Occipital lobe (tissue), 2 donors: ENCODE results near the genes FKBP9 and DPY19L1.

- RAMPAGE, long total RNA = no peak
Measured at GRCh38 chr7:32728374-32729342, 162.9 kb downstream of the KBTBD2 start.

DNA sequence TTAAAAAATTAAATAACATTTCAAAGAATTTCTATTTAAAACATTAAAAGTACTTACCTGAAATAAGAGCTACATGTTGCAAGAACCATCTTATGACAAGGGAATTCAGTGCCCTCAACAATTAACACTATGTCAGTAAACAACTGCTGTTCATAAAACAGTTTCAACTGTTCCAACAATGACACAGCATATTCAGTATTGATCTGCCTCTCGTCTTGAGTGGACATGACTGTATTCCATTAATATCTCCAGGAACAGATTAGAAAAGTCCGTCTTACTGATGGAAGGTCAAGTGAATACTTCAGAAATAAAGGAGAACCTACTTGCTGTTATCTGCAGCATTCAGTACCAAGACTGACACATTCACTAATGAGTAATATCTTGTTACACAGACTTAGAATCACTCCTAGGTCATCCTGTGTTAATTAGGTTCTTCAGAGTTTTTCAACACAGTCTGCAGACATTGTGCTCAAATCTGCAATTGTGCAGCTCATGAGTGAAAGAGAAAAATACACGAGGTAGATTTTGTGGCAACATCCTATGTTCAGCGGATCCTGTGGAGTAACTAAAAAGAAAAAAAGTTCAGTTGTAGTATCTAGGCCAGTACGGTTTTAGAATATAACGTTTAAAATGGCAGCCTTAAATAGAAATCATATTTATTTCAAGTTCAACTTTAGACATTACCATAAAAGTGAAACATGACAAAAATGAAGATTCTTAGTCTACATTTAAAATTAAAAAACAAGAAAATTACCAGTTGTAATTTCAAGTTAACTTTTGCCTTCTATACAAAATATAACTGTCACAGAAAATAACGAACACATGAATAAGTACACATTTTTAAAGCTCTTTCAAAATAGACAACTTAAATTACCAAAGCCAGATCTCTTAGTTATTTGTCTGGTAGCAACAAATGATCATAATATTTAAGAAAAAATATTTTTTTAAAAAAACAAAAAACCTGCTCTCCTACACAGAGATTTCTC lies 11.9 kb downstream of the KBTBD2 start:
- RAMPAGE, long total RNA = no peak

- RAMPAGE, long total RNA = no peak
Measured at GRCh38 chr7:32889844-32890405, 1.6 kb downstream of the KBTBD2 start.

GRCh38 chr7:32892956-32893259 lies 1.3 kb upstream of the KBTBD2 start:
- RAMPAGE, long total RNA = no peak

DNA sequence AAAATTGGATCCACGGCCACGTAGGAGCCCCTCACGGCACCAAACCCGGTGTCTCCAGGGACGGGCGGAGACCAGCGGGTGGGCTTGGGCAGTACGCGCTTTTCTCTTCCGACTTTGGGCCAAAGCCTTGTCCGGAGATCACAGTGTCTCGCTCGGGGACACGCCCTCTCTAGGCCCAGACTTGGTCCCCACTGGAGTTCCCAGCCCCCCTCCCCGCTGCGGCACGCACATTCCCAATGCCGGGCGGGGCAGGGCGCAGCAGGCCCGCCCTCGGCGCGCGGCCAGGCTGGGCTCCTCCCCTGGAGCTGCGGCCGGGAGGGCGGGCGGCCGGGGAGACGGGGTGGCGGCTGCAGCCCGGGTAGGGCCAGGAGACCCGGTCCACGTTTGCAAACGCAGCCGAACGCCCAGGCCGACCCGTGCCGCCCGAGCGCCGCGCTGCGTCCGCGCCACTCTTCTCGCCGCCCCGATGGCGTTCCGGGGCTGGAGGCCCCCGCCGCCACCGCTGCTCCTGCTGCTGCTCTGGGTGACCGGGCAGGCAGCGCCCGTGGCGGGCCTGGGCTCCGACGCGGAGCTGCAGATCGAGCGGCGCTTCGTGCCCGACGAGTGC lies at the start of gene FKBP9:
Gene FKBP9 (plus strand): TSS at position 333 of the 607 bp plus-strand sequence.
- RAMPAGE, long total RNA = no peak

DNA sequence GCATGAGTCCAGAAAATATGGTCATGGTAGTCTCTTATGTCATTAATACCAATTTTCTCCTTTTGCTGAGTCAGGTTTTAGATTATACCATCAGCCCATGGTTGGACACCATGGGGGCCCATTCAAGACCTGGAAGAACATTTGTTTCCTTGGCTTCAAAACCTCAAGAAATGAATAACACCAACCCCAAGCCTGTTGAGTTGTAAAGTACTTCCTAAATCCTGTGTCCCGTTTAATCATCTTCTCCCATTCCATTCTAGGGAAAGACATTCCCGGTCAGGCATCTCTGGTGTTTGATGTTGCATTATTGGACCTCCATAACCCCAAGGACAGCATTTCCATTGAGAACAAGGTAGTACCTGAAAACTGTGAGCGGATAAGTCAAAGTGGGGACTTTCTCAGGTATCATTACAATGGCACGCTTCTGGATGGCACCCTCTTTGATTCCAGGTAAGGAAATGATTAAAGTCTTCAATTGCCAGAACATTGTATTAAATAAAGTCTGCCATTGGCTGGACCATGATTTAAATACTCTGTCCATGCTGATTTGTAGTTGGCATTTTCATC lies 22.9 kb downstream of the FKBP9 start:
- RAMPAGE, long total RNA = no peak

- RAMPAGE, long total RNA = no peak
Measured at GRCh38 chr7:32997957-32998975, 41.0 kb downstream of the FKBP9 start.

DNA sequence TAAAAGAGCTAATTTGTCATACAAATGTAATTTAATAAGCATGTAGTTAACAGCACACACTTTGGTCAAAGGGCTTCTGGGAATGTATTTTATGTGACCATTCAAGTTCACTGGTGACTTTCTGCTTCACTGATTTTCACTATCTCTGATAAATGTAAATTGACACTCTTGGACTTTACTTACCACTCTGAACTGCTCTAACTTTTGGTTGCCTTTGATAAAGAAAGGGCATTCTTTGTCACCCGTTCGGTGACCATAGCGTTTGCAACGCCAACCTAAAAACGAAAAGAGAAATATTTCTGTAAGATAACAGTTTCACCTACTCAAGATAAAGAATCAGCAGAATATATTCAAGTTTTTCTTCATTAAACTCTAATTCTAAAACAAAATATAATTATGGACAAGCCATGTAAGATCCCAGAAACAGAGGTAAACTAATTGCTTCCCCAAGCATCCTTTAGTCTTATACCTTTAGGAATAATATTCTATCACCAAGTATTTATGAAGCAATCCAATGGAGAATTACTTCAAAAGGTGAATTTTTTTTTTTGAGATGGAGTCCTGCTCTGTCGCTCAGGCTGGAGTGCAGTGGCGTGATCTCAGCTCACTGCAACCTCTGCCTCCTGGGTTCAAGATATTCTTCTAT lies 12.0 kb downstream of the RP9 start:
- RAMPAGE, long total RNA = no peak

GRCh38 chr7:33814858-33815230 lies 90.5 kb upstream of the BMPER start:
- RAMPAGE, long total RNA = no peak

DNA sequence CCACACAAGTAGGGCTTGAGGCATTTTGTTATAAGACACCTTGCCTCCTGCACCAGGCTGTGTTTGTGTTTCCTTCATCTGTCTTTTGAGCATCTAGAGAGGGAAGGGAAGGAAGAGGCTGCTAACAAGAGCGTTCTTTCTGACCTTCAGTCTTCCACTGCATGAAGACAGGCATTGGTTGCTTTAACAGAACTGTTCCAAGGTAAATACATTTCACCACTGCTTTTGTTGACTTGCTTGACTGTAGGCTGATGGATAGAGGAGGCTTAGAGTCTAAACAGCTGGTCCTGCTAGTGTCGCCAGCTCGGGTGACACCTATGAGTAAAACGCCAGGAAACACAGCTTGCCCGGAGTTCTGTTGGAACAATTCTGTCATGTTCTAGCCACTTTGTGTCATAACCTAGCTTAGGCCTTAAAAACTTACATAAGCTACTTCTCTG lies 252.9 kb downstream of the BMPER start:
- RAMPAGE, long total RNA = no peak

DNA sequence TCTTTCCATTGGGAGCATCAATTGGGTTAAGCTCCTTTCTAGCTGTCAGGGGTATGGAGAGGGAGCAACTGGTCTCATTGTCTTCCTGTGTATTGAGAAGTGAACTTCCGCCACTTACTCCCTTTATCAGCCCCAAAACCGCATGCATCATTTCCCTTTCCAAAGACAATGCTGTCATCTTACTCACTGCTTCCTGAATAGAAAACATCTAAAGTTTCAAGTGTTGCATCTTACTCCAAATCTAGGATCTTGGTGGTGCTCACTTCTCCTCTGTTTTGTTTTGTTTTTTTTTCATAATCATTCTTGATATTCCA lies 371.7 kb downstream of the BMPER start:
- RAMPAGE, long total RNA = no peak

DNA sequence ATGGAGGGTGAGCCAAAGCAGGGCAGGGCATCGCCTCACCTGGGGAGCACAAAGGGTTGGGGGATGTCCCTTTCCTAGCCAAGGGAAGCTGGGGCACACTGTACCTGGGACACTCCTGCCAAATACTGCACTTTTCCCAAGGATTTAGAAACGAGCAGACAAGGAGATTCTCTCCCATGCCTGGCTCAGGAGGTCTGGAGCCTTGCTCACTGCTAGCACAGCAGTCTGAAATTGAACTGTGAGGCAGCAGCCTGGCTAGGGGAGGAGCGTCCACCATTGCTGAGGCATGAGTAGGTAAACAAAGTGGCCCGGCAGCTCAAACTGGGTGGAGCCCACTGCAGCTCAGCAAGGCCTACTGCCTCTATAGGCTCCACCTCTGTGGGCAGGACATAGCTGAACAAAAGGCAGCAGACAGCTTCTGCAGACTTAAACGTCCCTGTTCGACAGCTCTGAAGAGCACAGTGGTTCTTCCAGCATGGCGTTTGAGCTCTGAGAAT lies 156.1 kb downstream of the NPSR1 start:
- RAMPAGE, long total RNA = no peak

GRCh38 chr7:34966048-34966587 lies 71.2 kb downstream of the DPY19L1 start:
- RAMPAGE, long total RNA = no peak

DNA sequence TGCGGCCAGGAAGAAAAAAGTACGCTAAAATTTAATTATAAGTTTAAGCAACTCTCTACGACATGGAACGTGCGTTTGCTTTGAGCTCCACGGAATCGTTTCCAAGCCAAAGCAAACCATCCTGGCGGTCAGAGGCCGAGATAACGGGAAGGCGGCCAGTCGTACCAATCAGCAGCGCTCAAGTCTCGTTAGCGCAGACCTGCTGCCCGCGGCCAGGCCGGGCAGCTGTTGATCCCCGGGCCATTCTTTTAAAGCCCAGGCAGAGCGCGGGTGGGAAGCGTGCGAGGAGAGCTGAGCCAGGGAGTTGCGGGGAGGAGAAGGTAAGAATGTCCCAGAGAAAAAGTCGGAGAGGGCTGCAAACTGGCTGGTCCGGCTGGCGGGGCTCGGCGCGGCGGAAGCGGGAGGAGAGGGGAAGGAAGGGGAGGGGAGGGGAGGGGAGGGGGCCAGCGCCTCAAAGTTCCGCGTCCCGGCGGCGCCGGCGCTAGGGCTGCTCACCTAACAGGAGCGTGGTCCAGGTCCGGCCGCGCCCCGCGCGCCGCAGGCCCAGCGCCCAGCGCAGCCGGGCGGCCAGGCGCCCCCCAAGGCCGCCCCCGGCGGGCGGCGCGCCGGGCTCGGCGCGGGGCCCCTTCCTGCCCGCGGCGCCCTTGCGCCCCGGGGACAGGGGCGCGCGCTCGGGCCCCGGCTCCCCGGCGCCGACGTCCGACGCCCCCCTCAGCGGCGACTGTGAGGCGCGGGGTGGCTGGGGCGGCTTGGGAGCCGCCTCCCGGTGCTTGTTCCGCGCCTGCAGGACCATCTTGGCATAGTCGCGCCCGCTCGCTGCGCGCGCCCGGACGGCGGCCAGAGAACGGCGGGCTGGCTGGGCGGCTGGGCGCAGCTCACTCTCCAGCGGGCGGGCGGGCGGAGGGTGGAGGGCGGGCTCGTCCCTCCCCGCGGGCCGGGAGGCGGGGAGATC lies at the start of gene DPY19L1:
Gene DPY19L1 (minus strand): TSS at position 884 of the 952 bp plus-strand sequence.
- RAMPAGE, long total RNA = no peak

DNA sequence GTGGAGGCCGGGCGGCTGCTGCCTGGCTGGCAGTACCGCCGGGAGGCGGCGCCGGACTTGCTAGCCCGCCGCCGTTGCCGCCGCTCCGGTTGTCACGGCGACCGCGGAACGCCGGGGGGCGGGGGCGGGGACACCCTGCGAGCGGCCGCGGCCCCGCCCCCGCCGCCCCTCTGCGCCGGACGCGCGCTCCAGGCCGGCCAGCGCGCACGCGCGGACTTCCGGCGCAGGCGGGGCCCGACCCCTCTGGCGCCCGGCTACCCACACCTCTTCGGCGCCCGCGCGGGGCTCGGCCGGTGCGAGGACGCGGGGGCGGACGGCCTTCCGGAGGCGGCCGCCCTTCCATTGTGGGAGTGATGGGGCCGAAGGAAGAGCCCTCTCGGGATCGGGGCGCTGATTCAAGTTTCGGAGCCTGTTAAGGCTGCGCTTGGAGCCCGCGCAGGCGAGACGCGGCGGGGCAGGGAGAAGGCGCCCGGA lies 306 bp upstream of the DPY19L1 start:
- RAMPAGE, long total RNA = no peak

GRCh38 chr7:35250945-35251364 lies 2.9 kb downstream of the TBX20 start:
- RAMPAGE, long total RNA = no peak

GRCh38 chr7:35313673-35313882 lies 59.7 kb upstream of the TBX20 start:
- RAMPAGE, long total RNA = no peak

DNA sequence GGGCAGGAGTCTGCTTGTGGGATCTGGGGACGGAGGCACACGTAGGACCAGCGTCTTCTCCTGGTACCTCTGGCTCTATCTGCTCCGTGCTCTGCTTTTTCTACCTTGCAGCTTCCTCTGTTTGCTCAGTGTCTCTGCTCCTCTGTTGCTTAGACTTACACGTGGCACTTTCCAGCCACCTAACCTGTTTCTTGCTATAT lies 85.6 kb upstream of the TBX20 start:
- RAMPAGE, long total RNA = no peak

- RAMPAGE, long total RNA = no peak
Measured at GRCh38 chr7:35379450-35379867, 125.6 kb upstream of the TBX20 start.

DNA sequence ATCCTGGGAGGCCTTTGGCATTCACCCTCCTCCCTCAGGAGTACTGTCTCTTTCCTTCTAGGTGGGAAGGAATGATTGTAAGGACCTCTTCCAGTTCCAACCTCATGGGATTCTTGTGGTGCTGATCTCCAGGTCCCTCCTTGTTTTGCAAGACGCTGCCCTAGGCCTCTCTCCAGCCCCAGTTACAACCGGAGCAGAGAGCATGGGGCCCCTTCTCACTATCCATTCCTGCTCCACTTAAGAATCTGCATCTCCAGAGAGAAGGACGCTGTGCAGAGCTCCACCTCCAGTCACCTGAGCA lies 132.8 kb upstream of the TBX20 start:
- RAMPAGE, long total RNA = no peak